WTC11 (cell line): ENCODE measurements around the gene PIGZ.

GRCh38 chr3:195989502-195989990 is 81.2 kb upstream of the TNK2 start:
- PRO-cap, result no peak

DNA sequence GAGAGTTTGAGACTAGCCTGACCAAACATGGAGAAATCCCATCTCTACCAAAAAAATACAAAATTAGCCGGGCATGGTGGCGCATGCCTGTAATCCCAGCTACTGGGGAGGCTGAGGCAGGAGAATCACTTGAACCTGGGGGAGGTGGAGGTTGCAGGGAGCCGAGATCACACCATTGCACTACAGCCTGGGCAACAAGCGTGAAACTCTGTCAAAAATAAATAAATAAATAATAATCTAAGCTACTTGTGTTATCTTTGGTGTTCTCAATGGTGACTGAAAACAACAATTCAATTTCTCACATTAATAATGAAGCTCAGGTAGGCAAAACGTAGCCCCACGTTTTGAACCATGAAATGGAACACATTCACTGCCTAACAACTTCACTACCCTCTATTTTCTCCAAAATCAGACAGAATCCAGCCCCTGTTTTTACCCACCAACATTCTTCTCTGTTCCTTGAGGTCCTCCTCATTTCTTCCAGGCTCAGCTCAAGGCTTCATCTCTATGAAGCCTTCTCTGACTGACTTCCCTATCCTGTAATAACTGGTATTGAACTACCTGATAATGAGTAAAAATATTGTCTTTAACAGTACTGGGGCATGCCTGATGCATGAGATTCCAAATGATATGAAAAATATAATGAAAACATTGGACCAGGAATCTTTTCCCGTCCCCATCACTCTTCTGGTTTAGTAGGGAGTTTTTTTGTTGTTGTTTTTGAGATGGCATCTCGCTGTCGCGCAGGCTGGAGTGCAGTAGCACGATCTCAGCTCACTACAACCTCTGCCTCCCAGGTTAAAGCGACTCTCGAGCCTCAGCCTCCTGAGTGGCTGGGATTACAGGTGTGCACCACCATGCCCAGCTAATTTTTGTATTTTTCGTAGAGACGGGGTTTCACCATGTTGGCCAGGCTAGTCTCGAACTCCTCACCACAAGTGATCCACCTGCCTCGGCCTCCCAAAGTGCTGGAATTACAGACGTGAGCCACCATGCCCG is 2.2 kb downstream of the TFRC start:
- PRO-cap, result no peak

DNA sequence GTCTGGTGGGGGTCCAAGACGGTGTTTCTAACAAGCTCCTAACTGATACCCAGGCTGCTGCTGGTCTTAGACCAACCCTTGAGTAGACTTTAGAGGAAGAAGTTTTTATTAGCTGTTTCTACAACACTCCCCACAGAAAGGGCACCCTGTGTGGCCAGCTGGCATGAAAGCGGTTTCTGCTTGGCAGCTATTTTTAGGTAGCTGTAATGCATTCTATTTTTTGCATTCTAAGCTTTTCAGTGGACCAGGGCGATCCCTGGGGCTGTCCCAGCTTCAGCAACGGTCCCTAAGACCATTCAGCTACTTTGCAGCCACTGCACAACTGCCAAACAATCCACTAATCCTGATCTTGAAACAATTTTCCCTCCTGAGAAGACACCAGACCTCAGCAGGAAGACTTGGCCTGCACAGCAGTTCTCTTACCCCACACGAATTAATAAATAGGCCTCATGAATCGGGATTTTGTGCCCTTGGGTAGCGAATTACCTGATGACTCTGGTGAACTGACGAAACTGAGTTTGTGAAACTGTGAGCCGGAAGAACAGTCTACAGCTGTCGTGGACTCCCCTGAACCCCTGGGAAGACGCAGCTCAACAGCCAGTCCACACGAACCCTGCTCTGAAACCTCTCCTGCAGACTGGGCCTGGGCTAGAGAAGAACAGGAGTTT is 14.6 kb upstream of the TFRC start:
- PRO-cap, result no peak

- PRO-cap, result no peak
These were observed 33.3 kb downstream of the ZDHHC19 start for GRCh38 chr3:196177874-196178384.

DNA sequence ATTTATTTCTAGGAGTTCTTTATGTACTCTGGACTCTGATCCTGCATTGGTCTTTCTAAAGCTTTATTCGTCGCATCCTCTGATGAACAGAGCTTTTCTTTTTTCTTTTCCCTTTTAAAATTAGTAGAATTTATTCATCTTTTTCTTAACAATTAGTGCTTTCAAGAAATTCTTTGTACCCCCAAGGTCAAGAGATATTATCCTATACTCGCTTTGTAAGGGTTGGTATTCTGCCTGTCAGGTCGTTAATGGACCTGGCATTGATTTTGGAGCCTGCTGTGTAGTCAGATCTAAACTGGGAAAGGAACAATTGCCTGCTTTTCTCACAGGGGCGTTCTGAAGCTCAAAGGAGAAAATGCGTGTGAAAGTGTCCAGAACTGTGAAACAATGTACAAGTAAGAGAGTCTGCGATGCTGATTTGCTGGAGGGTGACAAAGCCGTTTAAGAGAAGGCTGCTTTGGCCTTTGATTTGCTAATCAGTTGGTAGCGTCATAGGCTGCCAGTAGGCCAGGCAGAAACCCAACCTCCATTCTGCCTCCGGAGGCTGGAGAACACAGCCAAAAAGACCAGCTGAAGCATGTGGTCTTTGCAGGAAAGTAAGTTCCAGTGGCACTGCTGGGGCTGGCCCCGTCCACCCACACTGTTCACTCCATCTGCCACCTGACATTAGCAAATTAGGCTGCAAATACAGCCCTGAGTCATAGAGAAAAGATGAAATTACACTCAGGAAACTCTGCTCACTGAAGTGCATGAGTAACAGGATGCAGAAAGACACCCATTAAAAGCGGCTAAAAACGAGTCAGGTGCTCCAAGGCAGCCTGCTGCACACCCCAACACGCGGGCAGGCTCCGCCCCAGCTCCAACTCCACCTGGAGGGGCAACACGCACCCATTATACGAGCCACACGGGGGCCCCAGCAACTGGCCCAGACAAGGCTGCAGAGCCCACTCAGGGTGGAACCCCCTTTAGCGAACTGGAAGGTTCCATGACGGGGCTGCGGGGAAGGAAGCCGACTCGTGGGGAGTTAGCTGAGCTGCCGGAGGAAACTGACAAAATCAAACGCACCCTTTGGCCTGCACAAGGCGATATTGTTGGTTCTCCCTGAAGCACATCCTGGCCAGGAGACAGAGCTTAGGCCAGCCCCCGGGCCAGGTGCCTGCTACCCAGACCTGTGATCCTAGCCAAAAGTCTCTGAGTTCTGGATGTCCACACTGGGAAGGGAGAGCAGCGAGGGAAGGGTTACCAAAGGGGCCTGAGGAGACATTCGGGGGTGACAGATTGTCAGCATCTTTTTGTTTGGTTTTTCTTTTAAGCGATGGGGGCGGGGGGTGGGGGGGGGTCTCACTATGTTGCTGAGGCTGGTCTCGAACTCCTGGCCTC is 31.6 kb downstream of the ZDHHC19 start:
- PRO-cap, result unidirectional peak, plus-strand start at position 529 of the sequence; unidirectional peak, plus-strand start at position 891 of the sequence

GRCh38 chr3:196279151-196279798 is 8.3 kb downstream of the PCYT1A start:
- PRO-cap, result no peak

- PRO-cap, result no peak
These were observed 10.3 kb upstream of the TM4SF19 start for GRCh38 chr3:196348358-196349082.

- PRO-cap, result no peak
These were observed 13.7 kb upstream of the TM4SF19 start for GRCh38 chr3:196351664-196352419.

DNA sequence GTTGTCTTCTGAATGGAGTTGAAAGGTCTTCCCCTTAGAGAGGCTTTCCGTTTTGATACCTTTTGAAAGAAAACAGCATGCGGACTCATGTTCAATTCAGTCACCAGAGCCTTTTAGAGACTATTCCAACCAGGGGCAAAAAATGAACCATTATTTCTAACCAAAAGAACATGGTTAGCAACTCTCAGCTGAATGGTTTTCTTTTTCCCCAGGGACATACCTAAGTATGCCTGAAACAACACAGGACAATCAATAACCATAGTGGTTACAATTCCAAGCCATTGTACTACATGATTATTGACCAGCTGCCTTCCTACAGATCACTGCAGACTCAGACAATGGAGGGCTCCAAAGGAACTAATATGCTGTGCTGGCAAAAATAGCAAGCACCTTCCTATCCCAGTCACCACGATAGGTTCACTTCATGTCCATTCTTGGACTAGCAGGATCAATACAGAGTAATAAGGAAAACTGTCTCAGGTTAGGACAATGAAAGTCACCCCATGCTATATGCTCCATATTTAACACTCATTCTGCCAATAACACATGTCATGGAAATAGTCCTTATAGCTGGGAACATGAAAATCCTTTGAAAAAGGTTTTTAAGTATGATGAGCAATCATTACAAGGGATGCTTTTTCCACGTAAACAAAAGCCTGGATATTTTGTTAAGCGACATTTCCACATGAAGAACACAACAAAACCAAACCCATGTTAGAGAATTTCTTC is 17.5 kb upstream of the TM4SF19 start:
- PRO-cap, result no peak

- PRO-cap, result no peak
These were observed 7.4 kb downstream of the WDR53 start for GRCh38 chr3:196560870-196561451.

DNA sequence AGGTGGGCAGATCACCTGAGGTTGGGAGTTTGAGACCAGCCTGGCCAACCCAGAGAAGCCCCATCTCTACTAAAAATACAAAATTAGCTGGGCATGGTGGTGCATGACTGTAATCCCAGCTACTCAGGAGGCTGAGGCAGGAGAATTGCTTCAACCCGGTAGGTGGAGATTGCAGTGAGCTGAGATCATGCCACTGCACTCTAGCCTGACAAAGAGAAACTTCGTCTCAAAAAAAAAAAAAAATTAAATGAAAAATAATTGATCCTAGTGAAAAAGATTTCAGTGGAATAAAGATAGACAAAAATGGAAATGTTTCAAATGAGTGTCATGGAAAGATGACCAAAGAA is 15.8 kb upstream of the NRROS start:
- PRO-cap, result no peak

- PRO-cap, result no peak
These were observed 826 bp downstream of the NRROS start for GRCh38 chr3:196640204-196640835.

- PRO-cap, result no peak
These were observed 1.3 kb downstream of the NRROS start for GRCh38 chr3:196640836-196641250.

- PRO-cap, result no peak
These were observed 23.7 kb downstream of the CEP19 start for GRCh38 chr3:196688198-196688848.

DNA sequence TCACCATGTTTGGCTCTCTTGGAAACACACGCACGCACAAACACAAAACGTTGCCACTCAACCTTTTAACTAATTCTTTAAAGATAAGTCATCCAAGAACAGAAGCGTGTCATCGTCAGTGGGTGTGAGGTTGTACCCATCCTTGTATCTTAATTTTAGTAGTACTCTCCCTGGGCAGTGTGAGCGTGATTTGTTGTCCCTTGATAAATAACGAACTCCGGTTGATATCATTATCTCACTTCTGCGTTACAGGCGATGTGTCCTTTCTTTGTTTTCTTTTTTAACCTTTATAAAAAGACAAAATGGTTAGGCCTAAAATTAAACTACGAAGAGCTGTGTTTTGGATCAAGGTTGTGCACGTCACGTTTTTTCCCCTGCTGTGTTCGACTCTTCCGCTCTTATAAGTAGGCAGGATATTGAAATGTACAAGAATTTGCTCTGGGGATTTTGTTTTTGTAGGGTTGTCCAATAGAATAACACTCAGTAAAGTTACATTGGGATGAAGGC is 1.2 kb downstream of the PAK2 start:
- PRO-cap, result no peak

DNA sequence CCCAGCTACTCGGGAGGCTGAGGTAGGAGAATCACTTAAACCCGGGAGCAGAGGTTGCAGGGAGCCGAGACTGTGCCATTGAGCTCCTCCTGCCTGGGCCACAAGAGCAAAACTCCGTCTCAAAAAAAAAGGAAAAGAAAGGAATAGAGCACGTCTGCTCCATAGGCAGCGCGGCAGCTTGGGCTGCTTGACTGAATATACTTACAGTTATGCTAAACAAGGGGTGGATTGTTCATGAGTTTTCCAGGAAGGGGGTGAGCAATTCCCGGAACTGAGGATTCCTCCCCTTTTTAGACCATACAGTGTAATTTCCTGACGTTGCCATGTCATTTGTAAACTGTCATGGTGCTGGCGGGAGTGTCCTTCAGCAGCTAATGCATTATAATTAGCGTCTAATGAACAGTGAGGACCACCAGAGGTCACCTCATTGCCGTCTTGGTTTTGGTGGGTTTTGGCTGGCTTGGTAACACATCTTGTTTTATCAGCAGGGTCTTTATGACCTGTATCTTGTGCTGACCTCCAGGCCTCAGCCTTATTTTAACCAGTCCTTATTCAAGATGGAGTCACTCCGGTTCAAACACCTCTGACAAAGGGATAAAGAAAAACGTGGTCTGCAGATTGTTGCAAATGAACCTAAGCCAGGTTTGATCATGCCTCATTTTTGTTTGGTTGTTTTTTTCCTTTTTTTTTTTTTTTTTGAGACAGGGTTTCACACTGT is 25.0 kb upstream of the SENP5 start:
- PRO-cap, result no peak

DNA sequence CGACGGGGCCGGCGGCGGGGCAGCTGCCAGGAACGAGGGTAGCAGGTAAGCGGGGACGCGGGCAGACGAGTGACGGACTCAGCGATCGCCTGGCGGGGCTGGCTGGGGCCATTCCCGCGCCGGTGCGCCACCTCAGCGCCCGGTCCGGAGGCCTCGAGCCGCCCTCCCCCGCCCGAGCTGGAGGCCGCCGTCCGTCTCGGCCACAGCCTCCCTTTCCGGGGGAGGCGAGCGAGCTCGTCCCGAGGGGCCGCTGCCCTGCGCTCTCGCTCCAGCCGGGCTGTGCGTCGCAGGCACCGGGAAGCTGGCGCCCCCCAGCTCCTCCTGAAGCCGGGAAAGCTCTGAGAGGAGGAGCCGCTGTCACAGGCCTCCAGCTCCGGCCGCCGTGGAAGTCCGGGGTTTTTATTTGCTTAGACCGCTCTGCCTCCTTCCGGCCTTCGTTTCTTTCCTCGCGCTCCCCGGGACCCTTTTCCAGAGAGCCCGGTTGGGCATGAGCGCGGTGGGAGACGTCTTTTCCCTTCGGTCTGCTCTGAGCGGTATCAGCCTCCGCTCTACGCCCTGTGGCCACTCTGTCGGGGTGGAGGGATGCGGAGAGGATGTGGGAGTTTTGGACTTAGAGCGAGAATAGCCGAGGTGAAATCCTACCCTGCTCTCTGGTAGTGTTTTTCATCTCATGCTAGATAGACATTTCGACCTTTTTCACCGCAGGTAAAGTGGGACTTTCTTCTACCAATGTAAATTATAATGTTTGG is 483 bp downstream of the SENP5 start:
- PRO-cap, result bidirectional peak, plus-strand start at position 564 of the sequence, minus-strand start at position 568 of the sequence

DNA sequence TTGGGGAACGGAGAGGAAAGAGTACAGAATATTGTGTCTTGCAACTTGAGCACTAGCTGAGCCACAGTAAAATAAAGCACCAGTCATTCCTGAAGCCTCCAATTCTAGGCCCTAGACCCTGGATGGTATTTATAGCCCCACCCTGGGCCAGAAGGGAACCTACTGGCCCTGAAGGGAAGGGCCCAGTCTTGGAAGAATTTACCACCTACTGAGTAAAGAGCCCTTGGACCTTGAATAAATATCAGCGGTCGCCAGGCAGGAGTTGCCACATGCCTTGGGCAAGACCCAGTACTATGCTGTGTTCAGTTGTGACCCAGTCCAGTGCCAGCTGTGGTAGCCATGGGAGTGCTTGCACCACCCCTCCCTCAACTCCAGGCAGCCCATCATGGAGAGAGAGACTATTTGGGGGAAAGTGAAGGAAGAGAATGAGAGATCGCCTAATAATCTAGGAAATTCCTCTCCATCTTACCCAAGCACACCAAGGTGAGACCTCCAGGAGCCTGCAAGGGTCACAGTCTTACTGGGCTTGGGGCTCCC is 26.9 kb downstream of the NCBP2 start:
- PRO-cap, result no peak

DNA sequence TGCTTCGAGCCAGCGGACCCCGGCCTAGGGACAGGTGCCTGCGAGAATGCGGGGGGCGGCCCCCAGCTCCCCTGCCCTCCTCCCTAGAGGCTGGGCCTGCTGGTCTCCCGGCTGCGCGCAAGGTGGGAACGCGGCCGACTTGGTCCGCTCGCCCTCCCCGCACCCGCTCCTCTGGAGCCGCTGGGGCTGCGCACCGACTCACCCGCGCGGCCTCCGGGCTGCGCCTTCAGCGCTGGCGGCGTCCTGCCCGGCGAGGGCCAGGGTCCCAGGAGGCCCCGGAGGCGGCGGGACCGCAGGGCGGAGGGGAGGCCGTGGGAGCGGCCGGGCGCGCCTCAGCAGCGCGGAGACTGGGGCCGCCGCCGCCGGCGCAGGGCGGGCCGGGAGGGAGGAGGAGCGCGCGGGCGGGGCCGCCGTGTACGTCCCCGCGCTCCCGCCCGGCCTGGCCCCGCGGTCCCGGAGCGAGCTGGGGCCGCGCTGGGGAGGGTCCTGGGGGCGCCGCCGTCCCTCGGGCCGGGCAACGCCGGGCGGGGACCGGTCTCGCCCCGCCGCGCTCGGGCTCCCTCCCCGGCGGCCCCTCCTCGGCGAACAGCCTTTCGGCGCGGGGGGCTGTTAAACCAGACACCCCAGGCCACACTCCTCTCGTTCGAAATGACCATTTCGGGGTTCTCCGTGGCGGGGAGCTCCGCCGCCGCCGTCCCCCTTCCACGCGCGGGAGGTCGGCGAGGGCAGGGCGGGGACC is at the start of gene PIGZ:
TSS of gene PIGZ (minus strand) at position 349 of the 739 bp plus-strand sequence.
- PRO-cap, result bidirectional peak, plus-strand start at position 440 of the sequence, minus-strand start at position 173 of the sequence

DNA sequence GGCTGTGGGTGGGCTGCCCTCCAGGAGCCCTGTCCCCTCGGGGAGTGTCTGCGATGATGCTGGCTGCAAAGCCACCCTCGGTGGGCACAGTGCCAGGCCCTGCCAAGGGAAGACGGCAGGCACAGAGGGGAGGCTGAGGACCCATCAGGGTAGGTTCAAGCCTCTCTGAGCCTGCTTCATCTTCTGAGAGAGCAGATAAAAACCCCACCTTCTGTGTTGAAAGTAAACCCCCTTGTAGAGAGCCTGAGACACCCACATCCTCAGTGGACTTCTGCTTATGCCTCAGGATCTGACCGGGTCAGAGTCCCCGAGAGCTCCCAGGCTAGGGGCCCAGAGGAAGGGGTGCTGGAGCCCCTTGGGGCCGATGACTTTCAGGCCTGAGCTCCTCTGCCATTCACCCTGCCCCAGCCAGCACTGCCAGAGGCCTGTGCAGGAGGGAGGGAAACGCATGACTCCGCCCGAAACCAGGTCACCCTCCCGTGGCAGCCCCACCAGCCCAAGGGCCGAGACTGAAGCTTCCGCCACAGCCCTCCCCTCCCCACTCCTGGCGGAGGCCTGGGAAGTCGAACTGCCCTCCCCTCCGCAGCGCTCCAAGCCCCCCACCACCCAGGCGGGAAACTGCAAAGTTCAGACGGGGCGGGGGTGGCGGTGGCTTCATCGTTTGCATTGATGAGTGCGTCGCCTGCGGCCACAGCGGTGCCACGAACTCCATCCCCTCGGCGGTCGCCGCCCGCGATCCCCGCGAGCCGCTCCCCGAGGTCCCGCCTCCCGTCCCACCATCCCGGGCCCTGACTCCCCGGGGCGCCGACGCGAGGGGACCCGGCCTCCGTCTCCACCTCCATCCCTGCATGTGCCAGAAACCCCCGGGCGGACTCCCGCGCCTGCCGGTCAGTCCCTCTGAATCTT is 1.0 kb downstream of the MELTF start:
- PRO-cap, result no peak